SK-N-DZ (cell line): ENCODE measurements around the genes MYL9 and NDRG3.

DNA sequence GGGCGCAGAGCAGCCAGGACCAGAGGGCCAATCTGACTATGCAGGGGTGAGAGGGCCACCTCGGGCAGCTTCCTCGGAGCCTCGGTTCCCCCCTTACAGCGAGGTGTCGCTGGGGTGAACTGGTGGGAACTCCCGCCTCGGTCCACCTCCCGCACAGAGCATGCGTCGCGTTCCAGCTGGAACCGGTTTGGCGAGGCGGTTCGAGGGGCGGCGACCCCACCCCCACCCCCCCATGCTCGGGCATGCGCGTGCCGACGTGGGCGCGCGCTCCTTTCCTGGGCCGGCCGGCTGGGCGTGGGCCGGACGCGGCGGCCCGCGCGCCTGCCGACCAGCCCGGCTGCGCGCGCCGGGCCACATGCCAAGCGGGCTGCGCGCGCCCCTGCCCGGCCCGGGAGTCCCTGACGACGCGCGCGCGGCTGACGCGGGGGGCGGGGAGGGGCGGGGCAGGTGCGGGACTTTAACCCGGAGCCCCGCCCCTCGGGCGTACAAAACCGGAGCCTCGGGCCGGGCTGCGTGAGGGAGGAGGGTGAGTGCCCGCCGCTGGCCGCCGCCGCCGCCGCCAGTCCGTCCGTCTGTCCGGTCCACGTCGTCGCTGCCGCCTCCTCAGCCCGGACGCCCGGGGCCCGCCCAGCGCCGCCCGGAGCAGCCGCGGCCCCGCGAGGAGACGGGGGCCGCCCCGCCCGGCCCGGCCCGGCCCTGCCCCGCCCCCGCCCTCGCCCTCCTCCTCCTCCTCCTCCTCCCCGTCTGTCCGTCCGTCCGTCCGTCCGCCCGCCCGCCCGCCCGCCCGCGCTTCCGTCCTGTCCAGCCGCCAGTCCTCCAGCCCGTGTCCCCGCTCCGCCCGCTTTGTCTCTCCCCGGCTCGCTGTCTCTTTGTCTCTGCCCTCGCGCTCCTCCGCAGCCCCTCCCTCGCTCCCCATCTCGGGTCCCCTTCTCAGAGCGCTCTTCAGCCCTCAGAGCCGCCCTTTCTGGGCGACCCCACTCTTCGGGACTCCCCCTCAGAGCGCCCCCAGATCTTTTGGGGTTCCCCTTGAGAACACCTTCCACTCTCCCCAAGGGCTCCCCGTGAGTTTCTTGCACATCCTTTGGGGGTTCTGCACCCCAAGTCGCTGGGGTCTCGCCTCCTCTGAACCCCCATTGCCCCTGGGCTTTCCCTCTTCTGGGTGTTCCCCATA lies 79.9 kb upstream of the MYL9 start:
RAMPAGE:
- cytosol, long total RNA, result start-site peak on the plus strand centred at position 488 of the sequence, 17 bp wide, 319 and 34 reads in 2 replicates
- nucleus, long total RNA, result no peak

DNA sequence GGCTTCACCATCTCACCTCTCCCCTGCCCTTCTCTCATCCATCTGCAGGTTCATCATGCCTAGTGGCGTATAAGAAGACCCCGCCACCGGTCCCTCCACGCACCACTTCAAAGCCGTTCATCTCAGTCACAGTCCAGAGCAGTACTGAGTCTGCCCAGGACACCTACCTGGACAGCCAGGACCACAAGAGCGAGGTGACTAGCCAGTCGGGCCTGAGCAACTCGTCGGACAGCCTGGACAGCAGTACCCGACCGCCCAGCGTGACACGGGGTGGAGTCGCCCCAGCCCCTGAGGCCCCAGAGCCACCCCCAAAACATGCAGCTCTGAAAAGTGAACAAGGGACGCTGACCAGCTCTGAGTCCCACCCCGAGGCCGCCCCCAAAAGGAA lies 44.7 kb upstream of the MYL9 start:
RAMPAGE:
- cytosol, long total RNA, result no peak
- nucleus, long total RNA, result no peak

RAMPAGE:
- cytosol, long total RNA, result no peak
- nucleus, long total RNA, result no peak
These were observed at the start of gene MYL9 for GRCh38 chr20:36540847-36541650. Gene MYL9 (plus strand): TSS chr20:36541519.

GRCh38 chr20:36549075-36549921 lies 8.0 kb downstream of the MYL9 start:
RAMPAGE:
- cytosol, long total RNA, result no peak
- nucleus, long total RNA, result no peak

DNA sequence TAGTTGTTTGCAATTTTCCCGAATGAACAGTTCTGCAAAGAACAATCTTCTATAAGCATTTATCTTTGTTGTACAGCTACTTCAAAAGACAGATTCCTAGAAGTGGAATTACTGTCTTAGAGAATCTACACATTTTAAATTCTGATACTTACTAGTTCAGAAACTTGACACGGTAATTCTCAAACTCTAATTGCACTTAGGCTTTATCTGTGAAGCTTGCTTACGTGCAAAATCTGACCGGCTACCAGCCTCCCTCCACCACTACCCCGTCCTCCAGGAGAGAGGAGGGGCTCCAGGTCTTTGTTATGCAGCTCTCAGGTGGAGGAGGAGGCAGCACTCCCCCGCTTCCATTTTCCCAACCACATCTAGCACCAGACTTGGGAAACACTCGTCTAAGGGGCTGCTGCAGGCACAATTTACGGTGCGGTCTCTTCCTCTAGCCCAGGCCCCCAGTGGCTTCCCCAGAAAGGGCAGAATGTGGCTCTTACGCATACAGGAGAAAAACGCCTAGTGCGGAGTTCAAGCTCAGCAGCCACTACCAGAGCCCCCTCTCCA lies 1.8 kb upstream of the TGIF2 start:
RAMPAGE:
- cytosol, long total RNA, result no peak
- nucleus, long total RNA, result no peak

RAMPAGE:
- cytosol, long total RNA, result no peak
- nucleus, long total RNA, result no peak
These were observed 12.1 kb downstream of the TGIF2 start for GRCh38 chr20:36585091-36586251.

RAMPAGE:
- cytosol, long total RNA, result no peak
- nucleus, long total RNA, result no peak
These were observed 1.1 kb downstream of the NDRG3 start for GRCh38 chr20:36744718-36745298.

GRCh38 chr20:36745383-36746560 lies at the start of gene NDRG3:
Gene NDRG3 (minus strand): TSS chr20:36746090.
RAMPAGE:
- cytosol, long total RNA, result start-site peak on the minus strand at chr20:36746067-36746105, 578 and 264 reads in 2 replicates; start-site peak on the plus strand at chr20:36746291-36746304, 15 and 14 reads in 2 replicates
- nucleus, long total RNA, result start-site peak on the minus strand at chr20:36746061-36746078, 65 and 22 reads in 2 replicates

GRCh38 chr20:36862863-36863351 lies 431 bp downstream of the SOGA1 start:
RAMPAGE:
- cytosol, long total RNA, result no peak
- nucleus, long total RNA, result no peak

DNA sequence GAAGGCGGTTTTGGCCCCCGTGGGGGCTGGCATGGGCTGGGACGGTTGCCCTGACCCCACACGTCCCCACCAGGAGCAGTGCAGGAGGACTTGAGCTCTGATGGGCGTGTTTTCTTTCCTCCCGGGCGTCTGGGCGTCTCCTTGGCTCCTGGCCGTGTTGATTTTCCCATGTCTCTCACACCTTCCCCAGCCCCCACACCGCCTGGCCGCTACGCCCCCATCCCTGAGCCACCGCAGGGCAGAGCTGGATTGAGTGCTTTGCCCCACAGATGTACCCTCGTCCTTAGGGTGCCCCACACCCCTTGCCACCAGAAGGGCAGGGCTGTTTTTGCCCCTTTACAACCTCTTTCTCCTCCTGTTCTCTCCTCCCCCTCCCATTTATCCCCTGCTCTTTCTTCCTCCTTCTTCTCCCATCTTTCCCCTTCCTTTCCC lies 1.4 kb upstream of the SOGA1 start:
RAMPAGE:
- cytosol, long total RNA, result no peak
- nucleus, long total RNA, result no peak

DNA sequence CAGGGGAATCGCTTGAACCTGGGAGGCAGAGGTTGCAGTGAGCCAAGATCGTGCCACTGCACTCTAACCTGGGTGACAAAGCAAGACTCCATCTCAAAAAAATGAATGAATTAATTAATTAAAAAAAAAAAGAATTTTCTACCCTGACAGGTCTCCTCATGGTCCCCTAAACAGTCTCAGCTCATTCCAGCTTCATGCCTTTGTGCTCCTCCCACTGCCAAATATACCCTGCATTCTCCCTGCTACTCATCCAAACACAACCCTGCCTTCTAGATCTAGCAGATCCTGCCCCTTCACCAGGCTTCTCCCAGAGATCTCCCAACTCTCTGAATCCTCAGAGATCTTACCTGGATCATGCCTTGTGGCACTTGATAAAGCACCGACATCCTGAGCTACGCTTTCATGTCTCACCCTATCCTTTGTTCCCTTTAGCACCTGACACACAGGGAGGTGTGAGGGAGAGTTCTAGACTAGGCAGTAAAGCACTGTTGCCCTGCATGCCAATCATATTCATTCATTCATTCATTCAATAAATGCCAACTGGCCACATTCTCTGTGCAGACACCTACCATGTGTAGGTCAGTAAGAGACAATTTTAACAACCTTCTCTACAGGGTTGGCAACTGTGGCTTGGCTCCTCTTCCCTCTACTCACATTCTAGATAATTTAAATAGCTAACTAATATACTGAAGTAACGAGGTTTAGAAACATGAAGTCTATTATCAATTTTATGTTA lies 21.0 kb downstream of the TLDC2 start:
RAMPAGE:
- cytosol, long total RNA, result no peak
- nucleus, long total RNA, result no peak

DNA sequence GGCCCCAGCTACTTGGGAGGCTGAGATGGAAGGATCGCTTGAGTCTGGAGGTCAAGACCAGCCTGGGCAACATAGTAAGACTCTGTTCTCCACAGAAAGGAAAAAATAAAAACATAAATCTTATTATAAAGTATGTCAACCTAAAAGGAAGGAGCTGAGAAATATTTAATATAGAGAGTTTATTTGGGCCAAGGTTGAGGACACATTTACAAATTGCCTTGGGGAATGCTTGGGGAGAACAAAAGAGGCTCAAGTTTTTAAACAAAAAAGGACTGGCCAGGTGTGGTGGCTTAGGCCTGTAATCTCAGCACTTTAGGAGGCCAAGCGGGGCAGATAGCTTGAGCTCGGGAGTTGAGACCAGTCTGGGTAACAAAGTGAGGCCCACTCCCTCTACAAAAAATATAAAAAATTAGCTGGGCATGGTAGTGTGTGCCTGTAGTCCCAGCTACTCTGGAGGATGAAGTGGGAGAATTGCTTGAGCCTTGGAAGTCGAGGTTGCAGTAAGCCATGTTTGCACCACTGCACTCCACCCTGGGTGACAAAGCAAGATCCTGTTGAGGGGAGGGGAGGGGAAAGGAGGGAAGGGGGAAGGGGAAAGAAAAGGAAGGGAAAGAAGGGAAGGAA lies 27.7 kb downstream of the SAMHD1 start:
RAMPAGE:
- cytosol, long total RNA, result no peak
- nucleus, long total RNA, result no peak

RAMPAGE:
- cytosol, long total RNA, result no peak
- nucleus, long total RNA, result no peak
These were observed 56.4 kb upstream of the SAMHD1 start for GRCh38 chr20:37007802-37008444.

GRCh38 chr20:37276554-37276887 lies 12.9 kb upstream of the MANBAL start:
RAMPAGE:
- cytosol, long total RNA, result no peak
- nucleus, long total RNA, result no peak

RAMPAGE:
- cytosol, long total RNA, result no peak
- nucleus, long total RNA, result no peak
These were observed 9.9 kb upstream of the SRC start for GRCh38 chr20:37335673-37336872.

DNA sequence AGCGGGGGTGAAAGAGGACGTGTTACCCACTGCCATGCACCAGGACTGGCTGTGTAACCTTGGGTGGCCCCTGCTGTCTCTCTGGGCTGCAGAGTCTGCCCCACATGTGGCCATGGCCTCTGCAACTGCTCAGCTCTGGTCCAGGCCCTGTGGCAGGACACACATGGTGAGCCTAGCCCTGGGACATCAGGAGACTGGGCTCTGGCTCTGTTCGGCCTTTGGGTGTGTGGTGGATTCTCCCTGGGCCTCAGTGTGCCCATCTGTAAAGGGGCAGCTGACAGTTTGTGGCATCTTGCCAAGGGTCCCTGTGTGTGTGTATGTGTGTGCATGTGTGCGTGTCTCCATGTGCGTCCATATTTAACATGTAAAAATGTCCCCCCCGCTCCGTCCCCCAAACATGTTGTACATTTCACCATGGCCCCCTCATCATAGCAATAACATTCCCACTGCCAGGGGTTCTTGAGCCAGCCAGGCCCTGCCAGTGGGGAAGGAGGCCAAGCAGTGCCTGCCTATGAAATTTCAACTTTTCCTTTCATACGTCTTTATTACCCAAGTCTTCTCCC lies 58.7 kb downstream of the SRC start:
RAMPAGE:
- cytosol, long total RNA, result no peak
- nucleus, long total RNA, result no peak

RAMPAGE:
- cytosol, long total RNA, result no peak
- nucleus, long total RNA, result no peak
These were observed 17.6 kb upstream of the NNAT start for GRCh38 chr20:37503135-37504132.

DNA sequence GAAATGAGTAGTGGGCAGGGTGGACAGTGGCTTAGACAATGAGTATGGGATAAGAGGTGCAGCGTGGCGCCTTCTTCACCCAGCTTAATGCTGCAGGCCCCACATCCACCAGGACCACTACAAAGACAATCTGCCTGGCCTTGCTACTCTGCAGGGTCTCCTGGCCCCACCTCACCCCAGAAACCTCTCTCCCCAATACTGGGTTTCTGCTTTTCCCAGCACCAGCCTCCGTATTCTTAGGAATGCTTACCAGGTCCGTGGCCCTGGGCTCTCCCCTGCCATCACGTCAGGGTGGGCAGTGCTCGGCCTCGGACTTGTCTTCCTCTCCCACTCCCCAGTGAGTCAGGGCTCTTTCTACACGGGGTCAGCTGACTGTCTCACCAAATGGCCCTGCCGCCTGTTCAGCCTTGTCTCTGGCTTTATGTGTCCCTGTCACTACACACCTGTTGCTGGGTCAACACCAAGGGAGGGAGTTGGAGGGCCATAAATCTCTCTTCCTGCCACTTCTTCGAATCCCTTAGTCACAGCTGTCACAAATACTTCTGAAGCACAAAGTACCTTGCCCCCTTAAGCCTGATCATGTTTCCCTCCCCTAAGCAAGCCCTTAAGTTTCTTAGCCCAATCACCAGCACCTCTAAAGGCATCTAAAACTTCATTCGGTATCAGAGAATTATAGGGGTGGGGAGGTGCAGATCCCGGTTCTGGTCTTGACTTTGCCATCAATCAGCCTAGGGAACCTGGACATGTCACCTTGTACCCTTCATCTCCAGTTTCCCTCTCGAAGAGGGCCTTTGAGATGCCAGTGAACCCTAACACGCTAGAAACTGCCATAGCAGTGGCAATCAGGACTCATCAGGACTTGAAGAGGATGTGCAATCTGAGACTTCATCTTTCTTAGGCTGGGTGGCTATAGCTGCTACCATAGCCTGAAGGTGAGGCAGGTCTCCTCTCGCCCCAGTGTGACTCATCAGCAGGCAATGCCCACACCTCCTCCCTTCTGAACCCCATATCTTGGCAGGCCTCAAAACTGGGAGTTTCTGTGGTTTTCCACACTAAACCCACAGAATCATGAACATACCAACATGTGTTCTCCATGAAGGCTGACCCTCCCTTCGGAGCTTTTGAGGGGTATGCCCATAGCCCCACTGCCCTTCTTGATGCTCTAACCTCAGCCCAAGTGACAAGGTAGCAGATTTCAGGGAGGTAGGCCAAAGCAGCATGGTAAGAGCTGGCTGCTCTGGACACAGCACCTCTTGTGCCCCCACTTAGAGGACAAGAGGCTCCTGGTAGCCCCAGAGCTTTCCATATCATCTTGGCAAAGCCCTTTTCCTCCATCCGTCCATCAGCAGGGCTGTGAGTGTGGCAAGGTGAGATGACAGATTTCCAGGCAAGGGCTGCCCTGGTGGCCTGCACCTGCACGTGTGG lies 3.0 kb downstream of the BLCAP start:
RAMPAGE:
- cytosol, long total RNA, result no peak
- nucleus, long total RNA, result no peak

DNA sequence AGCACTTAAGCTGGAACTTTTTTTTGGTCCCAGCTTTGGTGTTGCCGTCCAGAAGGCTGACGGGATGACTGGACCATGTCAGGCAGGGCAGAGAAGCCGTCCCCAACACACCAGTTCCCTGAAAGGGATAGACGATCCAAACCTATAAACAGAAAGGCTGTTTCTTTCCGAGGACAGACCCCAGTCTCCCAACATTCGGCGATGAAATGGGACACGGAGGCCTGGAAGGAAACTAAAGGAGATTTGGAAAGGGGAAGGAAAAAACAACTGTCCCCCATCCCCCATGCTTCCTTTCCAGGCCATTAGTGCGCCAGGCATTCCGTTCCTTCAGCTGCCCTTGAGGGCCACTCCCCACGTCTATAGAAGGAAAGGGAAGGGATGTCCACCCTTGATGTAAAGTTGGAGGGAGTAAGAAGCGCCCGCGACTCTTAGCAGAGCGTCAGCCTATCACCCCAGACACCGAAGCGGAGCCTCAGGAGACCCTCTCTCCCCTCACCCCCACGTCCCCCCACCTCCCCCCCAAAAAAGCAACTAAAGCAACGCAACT lies 756 bp downstream of the BLCAP start:
RAMPAGE:
- cytosol, long total RNA, result no peak
- nucleus, long total RNA, result no peak

RAMPAGE:
- cytosol, long total RNA, result no peak
- nucleus, long total RNA, result no peak
These were observed 44.0 kb downstream of the CTNNBL1 start for GRCh38 chr20:37737681-37738399.